Pericardium fibroblast (primary cell): ENCODE measurements around a stretch of chr12.

DNA sequence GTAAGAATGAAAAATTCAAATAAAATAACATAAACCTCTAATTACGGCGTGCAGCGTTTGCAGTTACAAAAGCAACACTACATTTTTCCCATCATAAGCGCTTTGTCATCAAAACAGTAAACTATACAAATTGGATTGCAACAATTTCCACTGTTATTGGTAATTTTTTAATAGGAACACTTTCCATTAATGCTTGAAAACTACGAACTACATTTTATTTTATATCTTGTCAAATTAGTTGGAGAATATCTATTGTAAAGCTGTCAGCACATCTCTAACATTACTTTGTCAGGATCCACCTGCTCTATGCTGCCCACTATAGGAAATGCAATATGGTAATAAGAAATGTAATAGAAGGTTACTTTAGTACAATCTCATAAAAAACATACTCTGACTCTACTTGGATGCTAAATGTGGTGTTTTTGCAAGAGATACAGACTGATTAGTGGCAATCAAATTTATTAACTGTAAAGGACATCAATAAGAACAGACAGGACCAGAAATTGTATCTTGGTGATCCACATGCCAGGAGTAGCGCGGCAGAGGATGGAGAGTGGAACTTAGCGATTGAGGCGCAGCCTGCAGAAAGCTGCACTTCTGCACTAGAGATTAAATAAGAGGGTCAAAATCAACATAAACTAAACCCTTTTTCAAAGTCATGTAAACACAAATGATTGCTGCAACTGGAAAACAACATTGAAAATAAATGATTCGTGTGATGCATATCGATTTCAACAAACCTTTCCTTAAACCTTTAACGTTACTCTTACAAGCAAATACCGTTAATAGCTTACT lies 3.7 kb upstream of the ARID2 start:
- RAMPAGE, long total RNA, result no peak

- RAMPAGE, long total RNA, result no peak
Observed at GRCh38 chr12:45732170-45732630, 2.7 kb downstream of the ARID2 start.

- RAMPAGE, long total RNA, result no peak
Observed at GRCh38 chr12:45743227-45744081, 13.9 kb downstream of the ARID2 start.

DNA sequence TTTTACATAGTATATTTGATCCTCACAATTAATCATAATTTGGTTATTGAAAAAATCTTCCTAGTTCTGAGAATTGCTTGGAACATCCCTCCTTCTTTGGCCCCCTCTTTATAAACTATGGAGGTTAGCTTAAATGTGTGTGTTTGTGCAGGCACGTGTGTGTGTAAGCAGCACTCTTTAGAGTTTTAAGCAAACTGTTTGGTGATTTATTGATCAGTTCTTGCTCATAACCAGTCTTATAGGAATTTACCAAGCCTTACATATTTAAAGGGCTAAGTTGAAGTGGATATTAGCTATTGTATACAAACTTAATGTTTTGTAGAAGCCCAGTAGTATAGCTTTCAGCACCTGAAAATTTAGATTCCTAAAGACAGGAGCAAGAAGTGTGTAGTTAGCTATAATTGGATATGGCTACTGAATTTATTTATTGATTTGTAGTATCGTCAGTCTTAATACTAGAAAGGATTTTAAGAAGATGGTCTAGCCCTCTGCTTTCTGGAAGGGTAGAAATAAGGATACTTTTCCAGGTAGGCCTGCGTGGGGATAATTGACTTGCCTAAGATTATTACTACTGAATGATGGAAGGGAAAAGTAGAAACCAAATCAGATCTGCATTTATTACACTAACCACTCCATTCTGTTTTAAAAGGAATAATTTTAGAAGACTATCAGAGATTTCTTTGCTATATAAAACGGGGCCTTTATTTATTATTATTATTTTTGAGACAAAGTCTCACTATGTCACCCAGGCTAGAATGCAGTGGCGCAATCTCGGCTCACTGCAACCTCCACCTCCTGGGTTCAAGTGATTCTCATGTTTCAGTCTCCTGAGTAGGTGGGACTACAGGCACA lies 15.6 kb downstream of the ARID2 start:
- RAMPAGE, long total RNA, result no peak

- RAMPAGE, long total RNA, result no peak
Observed at GRCh38 chr12:45971979-45972413, 18.4 kb downstream of the SCAF11 start.

DNA sequence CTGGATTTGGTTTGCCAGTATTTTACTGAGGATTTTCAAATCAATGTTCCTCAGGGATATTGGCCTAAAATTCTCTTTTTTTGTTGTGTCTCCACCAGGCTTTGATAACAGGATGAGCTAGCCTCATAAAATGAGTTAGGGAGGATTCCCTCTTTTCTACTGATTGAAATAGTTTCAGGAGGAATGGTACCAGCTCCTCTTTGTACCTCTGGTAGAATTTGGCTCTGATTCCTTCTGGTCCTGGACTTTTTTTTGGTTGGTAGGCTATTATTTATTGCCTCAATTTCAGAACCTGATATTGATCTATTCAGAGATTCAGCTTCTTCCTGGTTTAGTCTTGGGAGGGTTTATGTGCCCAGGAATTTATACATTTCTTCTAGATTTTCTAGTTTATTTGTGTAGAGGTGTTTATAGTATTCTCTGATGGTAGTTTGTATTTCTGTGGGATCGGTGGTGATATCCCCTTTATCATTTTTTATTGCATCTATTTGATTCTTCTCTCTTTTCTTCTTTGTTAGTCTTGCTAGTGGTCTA lies 76.5 kb downstream of the SLC38A1 start:
- RAMPAGE, long total RNA, result no peak

DNA sequence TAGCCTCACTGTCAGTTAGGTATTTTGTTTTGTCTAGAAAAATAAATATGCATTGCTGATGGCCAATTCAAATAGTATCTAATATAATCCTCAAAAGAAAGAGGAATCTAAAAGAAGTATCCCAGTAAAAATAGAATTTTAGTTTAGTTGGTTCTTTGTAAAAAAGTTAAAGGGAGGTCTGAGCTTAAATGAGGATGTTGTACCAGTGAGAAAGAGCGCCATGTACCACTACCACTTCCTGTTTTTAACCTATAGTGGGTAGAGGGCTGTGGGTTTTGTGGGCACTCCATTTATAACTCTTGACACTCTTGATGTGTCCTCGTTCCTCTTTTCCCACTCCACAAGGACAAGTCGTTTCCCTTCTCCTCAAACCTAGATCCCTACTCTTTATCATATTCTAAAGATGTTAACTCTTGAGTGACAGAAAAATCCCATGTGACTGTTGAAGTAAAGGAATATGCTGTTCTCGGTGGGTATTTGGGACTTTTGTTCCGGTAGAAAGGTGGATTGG lies 50.9 kb downstream of the SLC38A1 start:
- RAMPAGE, long total RNA, result no peak

DNA sequence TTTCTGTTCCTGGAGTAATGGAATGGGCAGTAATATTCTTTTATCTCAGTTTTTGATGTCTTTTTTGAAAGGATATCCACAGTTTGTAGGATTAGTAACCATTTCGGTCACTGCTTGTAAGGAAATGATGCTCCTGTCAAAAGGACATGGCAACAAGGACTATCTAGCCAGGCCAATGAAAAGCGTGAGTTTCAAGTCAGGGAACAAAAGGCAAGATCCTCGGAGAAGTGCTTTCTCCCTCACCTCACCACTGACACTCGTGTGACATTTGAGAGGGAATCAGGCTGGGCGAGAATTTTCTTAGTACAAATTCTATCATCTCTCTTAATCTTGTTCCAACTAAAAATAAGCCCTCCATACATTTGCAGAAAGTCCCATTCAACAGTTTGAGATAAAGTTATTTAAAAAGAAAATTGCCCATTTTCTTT lies 40.6 kb downstream of the SLC38A1 start:
- RAMPAGE, long total RNA, result no peak

DNA sequence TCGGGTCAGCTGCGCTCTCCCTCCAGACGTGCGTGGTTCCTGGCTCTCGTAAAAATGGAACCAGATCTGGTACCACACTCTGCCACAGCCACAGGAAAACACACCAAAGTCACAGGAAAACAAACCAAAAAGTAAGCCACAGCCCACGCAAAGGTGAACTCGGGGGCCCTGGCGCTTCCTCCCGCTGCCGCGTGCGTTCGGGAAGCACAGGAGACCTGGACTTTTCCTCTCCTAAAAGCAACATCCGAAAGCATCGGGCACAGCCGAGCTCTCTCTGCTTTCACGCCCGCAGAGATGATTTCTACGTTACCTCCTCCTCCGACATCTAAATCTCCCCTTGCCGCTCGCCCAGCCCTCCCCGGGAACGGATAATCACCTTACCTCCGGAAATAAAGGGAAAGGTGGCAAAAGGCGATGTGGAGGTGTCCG lies 684 bp downstream of the SLC38A1 start:
- RAMPAGE, long total RNA, result no peak

DNA sequence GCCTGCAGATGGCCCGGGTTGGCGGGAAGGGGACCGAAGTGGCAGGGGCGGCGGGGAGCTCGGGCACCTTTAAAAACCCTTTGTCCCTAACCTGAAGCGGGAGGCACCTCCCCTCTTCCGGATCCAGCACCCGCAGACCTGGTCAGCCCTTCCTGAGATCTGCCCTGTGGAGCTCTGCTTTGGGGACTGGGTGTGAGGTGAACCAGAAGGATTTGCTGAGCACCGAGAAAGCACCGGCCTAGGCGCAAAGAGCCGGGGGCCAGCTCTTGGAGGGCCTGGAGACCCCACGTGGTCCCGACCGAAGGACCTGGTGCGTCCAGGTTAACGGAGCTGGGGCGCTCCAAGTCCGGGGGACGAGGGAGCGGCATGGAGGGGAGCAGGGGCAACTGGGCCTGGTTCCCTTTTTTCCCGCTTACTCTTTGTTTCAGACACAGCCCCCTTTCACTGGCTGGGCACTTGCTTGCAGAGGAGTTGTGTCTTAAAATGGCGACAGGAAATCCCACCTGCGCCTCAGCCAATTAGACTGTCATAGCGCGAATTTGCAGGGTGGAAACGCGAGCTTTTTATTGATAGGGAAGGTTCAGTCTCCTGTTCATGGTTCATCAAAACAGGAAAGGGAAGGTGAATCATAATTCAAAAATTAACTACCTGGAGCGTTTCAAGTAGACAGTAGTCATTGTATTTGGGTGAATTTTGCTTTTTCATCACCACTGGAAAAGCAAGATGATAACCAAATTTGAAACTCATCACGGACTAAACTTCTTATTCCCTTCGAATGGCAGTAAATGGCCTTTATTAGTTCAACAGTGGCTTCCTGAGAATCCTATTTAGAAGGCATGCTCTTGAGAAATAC lies 947 bp upstream of the SLC38A1 start:
- RAMPAGE, long total RNA, result no peak

- RAMPAGE, long total RNA, result no peak
Observed at GRCh38 chr12:46362932-46363355, 9.6 kb downstream of the SLC38A2 start.

GRCh38 chr12:46371423-46371915 lies 1.1 kb downstream of the SLC38A2 start:
- RAMPAGE, long total RNA, result no peak

GRCh38 chr12:46382919-46383642 lies 10.5 kb upstream of the SLC38A2 start:
- RAMPAGE, long total RNA, result no peak

GRCh38 chr12:46386310-46387635 lies 14.2 kb upstream of the SLC38A2 start:
- RAMPAGE, long total RNA, result start-site peak on the plus strand at chr12:46387485-46387556, 96 and 95 reads in 2 replicates

DNA sequence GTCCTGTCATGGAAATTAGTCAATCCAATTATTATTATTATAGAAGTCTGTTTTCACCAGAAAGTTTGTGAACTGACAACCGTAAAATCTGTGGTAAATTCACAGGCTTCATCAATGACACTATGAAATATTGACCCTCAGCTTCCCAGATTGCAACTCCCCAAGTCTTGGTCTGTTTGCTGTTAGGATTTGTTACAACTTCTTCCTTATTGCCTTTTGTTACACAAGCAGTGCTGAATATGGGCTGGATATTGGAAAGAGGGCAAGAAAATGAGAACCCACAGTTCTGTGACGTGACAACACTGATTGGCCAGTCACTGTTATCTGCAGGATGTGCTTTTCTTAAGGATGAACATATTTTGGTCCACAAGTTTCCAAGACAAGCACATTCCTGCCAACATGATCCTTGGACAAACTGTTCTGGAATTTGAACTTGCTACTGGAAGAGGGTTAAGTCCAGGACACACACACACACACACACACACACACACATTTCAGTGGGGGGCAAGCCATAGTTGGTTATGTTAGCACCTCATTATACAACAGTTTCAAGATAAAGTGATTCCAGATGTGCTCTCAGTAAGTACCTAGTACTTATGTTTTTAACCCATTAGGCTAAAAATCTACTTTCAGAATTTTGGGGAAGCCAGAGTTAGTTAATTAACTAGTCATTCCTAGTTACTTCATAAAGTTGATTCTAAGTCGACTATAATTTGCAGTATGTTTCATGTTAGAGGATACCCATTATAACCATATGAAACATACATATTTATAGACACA lies 16.6 kb upstream of the SLC38A2 start:
- RAMPAGE, long total RNA, result no peak

- RAMPAGE, long total RNA, result no peak
Observed at GRCh38 chr12:46618102-46619196, 207.3 kb downstream of the SLC38A4 start.

- RAMPAGE, long total RNA, result no peak
Observed at GRCh38 chr12:46639178-46639799, 186.5 kb downstream of the SLC38A4 start.

DNA sequence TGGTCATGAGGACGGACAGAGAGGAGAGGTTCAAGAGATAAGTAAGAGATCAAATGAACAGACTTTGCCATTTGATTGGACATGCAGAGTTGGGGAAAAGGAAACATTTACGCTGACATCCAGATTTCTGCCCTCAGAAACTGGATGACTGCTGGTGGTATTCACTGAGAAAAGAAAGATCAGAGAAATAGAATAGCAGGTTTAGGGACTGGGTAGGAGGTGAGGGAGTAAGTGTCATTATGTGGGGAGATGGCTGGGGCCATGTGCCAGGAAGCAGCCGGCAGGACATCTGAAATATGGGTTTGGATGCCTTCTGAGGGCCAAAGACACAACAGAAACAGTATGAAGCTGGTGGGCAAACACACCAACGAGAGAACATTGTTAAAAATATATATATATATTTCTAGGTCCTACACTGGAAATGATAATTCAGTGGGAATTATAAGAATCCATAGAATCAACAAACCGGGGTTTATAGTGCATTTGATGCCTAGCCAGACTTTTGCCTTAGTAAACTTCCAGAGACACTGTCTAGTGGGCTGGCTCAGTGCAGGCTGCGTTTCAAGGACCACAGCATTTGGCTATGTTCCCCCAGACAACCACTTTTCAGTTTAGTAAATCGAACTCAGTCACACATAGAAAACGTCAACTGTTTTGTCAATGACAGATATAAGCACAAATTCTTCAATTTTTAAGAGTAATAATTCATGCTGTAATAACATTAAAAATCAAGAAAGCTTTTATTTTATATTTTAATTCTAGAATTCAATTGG lies 42.1 kb downstream of the SLC38A4 start:
- RAMPAGE, long total RNA, result no peak

GRCh38 chr12:46799977-46800811 lies 25.6 kb downstream of the SLC38A4 start:
- RAMPAGE, long total RNA, result no peak

DNA sequence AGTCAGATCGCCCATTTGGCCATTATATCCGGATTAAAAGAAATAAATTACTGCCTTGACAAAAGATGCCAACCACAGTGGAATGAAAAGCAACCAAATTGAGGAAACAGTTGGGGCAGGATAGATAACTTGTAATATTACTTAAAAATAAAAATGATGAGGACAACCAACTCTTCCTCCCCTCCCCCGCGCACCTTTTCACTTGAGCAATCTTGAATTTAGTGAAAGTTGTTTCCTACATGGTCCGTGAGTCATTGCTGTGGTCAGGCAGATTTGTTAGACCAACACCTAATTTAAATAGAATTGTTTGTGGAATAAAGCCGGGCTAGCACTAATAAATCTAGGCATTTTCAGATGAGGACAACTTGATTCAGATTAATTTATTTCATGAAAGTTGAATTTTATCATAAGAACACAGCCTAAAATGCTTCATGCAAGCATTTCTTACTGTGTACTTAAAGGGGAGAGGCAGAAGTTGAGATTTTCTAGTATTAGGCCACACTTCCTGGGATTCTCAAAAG lies 1.4 kb upstream of the AMIGO2 start:
- RAMPAGE, long total RNA, result no peak